ENCODE results near the gene PPARA.

DNA sequence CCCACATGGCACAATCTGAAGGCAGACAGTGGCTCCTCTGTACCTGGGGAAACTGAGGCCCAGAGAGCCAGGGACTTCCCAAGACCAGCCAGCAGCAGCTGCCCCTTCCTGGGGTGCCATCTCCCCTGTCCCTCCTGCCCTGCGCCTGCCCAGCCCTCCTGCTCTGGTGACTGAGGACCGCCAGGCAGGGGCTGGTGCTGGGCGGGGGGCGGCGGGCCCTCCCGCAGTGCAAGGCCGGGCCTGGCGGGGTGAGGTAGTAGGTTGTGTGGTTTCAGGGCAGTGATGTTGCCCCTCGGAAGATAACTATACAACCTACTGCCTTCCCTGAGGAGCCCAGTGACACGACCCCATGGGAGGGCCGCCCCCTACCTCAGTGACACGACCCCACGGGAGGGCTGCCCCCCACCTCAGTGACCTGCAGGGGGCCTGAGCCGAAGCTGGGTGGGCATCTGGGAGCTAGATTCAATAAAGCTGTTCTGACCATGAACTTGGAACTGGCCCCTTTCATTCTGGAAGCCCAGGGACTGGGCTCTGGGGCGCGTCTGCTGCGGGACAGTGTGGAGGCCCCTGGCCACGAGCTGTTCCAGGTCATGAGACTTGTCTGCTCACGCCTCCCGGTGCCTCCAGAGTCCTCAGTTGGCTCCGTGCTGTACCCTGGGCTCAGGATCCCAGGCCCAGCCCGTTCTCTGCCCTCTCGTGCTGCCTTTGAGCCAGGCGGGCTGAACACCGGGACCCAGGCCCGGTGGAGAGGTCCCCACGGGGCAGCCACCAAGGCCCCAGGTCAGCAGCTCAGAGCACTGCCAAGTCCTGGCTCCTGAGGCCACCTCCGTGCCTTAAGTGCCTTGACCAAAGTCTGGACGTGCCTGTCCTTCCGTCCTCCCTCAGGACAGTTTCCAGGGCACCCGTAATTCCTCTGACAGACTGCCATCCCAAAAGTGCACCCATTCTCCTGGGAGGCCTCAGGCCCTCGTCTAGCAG lies 36.6 kb upstream of the PPARA start:
- PRO-cap: no peak

DNA sequence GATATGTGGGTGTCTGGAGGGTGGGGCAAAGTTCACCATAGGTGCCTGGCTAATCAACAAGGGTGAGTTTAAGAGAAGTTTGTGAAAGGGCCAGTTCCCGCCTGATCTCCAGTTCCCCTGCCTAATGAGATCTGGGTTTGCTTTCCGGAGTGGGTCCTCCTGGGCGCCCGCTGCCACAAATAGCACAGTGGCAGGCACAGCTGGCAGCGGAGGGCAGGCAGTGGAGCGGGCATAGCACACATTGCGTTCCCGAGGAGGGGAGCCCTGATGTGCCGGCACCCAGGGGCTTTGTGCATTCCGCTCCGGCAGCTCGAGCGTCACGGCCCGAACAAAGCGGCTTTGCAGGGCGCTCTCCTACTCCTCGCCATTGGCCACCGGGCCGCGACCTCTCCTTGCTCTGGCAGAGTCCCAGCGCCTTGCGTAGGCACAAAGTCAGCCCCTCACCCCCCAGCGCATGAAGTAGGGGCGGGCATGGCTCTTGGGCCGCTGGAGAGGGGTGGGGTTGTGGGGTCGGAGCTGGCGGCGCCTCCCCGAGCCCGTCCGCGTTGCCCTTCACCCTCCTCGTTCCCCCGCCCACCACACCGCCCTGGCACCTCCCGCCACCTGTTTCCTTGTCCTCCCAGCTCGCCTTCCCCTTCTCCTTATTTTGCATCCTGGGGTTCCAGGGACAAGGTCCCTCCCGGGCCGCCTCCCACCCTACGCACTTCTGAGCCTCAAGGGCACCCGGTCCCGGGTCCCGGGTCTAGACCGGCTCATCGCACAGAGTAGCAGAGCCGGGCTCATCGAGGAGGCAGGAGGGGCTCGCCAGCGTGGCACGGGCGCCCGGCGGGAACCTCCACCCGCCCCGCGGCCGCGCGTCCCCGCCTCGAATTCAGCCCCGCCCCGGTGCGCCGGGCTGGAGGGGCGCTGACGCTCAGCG lies 787 bp upstream of the PPARA start:
- PRO-cap: bidirectional peak, plus-strand start at position 295 of the sequence, minus-strand start at position 126 of the sequence; bidirectional peak, plus-strand start at position 645 of the sequence, minus-strand start at position 566 of the sequence

- PRO-cap: bidirectional peak, plus-strand start at chr22:46150493, minus-strand start at chr22:46150254
Measured at GRCh38 chr22:46150199-46151208, at the start of gene PPARA. Gene PPARA (plus strand): TSS chr22:46150526.

DNA sequence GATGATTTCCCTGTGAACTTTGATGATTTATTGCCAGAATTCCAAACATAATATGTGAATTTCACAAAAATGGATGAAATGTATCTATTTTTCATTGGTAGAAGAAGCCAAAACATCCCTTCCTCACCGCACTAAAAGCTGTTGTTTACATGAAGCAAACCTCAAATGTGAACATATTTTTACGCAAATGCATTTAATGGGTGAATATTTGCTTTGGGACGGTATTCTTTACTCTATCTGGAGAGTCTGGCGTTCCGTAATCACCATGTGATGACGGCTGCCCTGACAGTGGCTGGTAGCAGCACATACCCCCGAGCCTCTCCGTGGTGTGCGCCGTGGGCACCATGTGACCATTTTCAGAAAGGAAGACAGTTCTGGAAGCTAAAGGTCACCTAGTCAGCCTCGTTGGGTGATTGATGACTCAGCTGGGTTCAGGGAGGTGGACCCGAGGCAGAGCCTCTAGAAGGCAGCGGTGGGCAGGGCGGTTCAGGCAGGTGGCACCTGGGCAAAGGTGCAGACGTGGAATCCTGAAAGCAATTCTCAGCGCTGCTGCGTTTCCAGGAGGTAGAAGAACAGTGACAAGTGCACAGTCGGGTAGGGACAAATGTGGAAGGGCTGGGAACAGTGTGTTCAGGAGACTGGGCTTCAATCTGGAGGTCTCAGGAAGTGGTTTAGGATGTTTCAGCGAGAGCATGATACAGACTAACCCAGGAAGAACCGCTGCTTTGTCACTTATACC lies 45.3 kb downstream of the PPARA start:
- PRO-cap: no peak

DNA sequence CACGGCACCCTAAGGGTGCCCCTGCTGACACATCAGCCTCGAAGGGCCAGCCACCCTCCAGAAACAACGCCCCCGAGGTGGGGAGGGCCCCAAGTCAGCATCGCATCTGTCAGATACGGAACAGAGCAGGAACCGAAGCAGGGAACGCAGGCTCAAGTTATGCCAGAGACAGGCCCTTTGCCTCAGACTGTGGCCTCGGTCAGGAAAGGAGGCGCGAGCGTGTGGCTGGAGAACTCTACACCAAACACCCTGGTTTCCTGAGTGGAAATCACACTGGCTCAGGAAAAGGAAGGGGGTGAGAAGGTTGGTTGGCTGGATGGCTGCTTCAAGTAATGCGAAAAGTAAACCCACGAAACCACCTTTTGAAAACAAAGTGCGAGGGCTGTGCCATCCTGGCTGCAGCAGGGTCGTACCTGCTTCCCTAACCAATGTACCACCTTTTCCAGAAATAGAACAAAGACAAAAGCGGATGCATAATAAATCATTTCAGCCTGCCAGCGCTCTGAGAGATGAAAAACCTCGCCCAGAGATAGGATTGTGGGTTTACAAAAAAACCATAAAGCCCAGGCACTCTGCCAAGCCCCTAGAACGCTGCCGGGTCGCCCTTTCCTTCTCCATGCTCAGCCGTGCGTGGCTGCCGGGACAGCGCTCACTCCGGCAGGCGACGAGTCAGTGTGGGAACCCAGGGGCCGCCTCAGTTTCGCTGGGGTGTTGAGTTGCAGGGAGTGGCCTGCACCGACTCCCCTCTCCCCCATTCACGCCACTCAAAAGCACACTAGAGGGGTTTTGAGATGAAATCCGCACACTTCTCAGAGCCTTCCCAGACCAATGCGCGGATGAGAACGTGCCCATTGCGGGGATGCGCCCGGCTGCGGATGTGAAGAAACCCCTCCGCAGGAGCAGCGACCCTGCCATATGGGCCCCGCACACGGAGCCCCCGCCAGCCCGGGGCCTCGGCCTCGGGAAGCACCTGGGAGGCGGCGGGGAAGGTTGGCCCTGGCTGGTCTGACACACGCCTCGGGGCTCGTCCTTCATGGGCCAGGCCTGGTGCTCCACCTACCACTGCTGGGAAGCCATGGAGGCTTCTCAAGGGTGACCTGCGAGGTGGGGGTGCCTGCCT lies 38.8 kb downstream of the TRMU start:
- PRO-cap: no peak

- PRO-cap: no peak
Measured at GRCh38 chr22:46379068-46379372, 43.5 kb downstream of the TRMU start.

- PRO-cap: no peak
Measured at GRCh38 chr22:46439544-46439837, 97.9 kb downstream of the CELSR1 start.

DNA sequence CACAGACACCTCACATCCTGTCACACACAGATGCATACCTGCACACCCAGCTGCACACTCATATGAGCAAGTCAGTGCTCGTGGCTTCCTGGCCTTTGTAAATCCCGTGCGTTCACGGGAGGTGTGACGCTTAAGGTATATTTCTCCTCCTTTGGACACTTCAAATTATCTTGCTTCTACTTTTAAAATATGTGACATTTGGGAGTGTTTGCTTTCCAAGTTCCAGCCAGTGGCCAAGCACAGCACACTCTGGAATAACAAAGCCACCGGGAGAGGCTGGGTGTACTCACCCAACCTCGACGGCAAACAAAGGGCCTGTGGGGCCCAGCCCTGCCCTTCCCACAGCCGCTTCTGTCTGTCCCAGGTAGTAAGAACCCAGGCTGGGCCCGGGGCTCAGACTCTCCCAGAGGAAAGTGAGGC lies 93.7 kb downstream of the CELSR1 start:
- PRO-cap: no peak

- PRO-cap: no peak
Measured at GRCh38 chr22:46649267-46649669, 29.1 kb downstream of the GRAMD4 start.

DNA sequence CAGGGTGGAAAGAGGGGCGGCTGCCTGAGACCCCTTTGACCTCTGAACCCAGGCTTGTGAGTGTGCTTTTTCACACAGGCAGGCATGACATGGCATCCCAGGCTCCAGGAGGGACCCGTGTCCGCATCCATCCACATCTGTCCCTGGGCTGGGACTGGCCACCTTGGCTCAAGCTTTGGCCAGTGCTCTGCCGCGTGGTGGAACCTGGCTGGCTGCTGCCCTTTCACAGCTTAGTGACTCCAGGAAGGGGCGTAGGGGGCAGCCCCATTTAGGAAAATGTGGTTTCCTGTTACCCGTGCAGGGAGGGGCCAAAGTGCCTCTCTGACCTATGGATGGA lies 33.2 kb downstream of the GRAMD4 start:
- PRO-cap: no peak

DNA sequence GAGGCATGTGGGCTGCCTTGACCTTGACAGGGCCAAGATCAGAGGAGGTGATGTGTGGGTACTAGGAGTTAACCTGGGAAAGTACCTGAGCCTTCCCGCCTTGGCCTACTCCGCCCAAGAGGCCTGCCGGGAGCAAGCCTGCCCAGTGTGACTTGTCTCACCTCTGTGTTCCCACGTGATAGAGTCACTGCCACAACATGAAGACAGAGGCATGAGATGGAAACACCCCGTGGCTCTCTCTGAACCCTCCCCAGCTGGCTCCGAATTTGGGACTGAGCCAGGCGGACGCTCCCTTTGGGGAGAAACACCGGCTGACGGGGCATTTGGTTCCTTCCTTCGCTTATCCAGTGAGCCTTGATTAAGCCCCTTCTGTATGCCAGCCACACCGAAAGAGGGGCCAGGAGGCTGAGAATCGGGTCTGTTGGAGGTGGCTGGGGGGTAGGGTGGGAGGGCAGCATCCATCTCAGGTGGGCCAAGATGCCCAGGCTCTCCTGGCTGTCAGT lies 33.6 kb downstream of the GRAMD4 start:
- PRO-cap: no peak

DNA sequence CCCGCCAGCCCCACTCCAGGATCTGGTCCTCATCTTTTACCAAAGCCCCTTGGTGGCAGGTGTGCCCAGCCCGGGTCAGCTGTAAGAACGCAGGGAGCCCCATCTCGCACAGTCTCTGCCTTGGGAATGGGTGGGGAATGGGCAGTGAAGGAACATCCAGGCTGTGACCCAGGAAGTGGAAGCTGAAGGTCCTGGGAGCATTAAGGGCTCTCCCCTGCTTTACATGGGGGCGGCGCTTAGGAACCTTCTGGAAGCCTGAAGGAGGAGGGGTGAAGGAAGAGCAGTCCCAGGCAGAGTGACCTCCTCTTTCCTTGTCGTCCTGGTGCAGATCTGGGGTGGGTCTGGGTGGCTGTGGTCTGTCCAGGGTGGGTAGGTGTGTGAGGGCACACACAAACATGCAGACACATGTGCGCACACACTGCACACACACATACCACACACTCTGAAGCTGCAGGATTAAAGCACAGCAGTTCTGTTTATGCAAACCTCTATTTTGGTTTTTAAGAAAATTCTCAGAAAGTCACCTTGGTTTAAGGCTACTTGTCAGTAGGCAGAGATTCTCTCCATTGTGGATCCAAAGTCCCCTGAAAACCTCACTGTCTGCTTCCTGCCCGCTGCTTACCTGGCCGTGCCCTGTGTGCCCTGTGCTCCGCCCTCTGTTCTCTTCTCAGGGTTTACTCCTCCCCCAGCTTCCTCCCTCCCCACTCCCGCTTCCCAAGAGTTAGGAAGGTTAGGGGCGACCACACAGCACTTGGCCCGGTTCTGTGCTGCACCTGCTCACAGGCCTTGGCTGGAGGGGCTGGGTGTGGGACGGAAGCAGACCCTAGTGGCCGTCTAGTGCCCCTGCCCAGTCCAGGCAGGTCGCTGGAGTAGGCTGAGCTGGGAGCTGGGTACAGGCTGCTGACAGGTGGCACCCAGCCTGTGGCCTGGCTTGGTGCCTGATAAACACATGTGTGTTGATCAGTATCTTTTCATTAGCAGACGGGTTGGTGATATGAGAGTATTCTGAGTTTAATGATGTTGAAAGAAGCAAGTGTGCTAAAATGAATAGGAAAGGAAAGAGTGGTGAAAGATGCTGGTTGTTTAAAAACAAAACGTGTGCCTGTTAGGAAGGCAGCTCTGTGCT lies 40.3 kb downstream of the GRAMD4 start:
- PRO-cap: no peak

GRCh38 chr22:46677992-46678526 lies 57.9 kb downstream of the GRAMD4 start:
- PRO-cap: no peak

GRCh38 chr22:46734139-46734338 lies 4.0 kb downstream of the CERK start:
- PRO-cap: no peak

DNA sequence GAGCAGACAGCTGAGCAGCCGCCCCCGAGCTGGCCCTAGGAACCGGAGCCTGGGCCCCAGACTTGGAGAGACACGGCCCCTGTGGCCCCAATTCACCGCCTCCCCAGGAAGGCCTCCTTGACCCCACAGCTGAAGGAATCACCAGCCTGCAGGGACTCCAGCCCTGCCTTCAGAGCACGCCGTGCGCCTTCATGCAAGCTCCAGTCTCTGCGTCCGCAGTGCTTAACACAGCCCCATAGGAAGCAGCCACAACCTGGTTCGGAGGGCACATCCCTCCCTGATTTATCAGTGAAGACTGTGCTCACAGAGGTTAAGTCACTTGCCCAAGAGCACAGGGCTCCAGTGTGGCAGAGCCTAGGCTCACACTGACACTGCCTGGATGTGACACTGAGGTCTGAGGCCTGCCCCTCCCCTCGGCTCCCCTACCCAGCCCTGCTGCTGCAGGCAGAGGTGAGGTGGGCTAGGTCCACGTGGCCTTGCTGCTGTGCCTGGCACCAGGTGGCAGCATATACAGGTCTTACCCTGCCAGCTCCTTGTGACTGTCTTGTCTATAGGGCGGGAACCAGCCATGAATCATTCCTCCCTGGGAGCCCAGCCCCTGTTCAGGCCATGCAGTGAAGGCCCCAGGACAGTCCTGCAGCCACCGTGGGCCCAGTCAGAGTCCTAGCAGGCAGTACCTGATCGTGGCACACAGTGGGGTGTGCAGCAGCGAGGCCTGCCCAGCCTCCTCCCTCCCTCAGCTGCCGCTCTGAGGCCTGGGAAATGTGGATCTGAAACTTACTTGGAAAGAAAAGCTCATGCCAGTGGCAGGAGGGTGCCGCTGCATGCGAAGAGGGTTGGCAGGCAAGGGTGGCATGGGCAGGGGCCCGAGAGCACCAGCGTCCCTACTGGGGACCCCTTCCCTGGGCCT lies 1.0 kb upstream of the CERK start:
- PRO-cap: no peak

DNA sequence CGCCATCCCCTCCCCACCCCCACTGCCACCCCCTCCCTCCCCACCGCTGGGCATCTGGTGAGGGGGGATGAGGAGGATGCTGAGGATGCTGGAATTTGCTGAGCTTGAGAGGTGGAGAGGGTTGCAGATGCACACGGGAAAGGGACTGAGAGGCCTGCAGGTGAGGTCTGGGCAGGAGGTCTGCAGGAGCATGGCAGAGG lies 7.7 kb upstream of the TBC1D22A start:
- PRO-cap: no peak

DNA sequence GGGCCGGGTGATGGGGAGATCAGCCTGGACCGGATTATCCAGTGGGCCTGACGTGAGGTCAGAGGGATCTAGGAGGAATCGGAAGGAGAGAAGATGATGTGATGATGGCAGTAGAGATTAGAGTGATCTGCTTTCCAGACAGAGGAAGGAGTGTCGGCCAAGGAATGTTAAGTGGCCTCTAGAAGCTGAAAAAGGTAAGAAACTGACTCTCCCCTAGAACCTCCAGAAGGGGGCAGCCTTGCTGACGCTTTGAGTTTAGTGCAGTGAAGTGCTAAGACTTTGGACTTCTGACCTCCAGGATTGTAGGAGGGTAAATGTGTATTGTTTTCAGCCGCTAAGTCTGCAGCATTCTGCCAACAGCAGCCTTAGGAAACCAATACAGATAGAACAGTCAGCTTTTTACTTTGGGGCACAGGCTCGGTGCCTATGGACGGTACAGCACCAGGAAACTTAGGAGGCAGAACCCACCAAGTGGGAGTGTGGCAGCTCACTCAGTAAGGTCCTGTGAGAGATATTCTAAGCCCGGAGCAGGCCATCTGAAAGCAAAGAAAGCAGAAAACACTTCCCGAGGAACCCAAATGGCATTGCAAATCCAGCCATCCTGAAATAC lies 3.6 kb upstream of the TBC1D22A start:
- PRO-cap: no peak

- PRO-cap: no peak
Measured at GRCh38 chr22:46780411-46780740, 17.9 kb downstream of the TBC1D22A start.

- PRO-cap: no peak
Measured at GRCh38 chr22:46835299-46836116, 73.1 kb downstream of the TBC1D22A start.

GRCh38 chr22:46903005-46903482 lies 140.6 kb downstream of the TBC1D22A start:
- PRO-cap: no peak

All from SEM (cell line).